ENCODE results near the gene ANKLE1.

- PRO-cap, 2 experiments = no peak in any of the 2 experiments
Observed at GRCh38 chr19:17243417-17243879, 2.3 kb downstream of the NR2F6 start.

- PRO-cap, 2 experiments = no peak in any of the 2 experiments
Observed at GRCh38 chr19:17267630-17267857, 301 bp downstream of the BABAM1 start.

DNA sequence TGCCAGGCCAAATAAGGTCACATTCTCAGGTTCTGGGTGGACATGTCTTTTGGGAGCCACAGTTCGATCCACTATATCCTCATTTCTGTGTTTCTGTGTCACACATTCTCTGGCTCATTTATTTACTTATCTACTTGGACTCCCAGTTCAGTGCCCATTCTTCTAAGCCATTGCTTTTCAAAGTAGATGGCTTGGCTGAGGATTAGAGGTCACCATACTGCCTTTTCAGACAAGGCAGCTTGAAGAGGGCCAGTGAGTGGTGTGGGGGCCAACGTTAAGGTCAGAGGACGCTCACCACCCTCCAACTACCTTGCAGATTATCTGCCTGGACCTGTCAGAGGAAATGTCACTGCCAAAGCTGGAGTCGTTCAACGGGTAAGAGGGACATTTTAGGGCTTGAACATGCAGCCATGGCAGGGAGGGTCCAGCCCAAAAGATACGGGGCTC lies 4.1 kb downstream of the BABAM1 start:
- PRO-cap, 2 experiments = no peak in any of the 2 experiments

DNA sequence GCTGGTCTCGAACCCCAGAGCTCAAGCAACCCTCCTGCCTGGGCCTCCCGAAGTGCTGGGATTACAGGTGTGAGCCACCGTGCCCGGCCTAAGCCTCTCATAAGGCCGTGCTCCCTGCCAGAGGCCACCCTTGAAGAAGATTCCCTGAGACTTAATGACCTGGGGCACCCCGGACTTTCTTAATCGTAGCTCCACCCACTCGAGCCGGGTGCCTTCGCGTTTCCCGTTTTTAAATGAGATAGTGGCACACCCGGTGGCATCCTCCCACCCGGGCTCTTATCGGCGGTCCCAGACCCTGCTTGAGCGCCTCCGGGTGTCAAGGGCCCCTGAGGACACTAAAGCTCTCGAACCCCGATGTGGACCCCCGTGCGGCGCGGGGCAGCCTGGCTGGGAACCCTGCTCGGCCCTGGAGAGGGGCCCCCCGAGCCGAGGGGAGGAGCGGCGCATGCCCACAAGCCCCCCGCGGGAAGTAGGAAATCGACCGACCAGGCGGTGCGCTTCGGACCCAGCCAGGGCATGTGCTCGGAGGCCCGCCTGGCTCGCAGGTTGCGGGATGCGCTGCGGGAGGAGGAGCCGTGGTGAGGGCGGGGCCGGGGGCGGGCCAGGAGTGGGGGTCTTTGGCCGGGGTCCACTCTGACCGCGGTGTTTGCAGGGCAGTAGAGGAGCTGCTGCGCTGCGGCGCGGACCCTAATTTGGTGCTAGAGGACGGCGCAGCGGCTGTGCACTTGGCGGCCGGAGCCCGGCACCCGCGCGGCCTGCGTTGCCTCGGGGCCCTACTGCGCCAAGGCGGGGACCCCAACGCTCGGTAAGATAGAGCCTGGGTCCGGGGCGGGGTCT lies at the start of gene ANKLE1:
Gene ANKLE1 (plus strand): TSS at position 497 of the 837 bp plus-strand sequence.
- PRO-cap, 2 experiments = no peak in any of the 2 experiments

DNA sequence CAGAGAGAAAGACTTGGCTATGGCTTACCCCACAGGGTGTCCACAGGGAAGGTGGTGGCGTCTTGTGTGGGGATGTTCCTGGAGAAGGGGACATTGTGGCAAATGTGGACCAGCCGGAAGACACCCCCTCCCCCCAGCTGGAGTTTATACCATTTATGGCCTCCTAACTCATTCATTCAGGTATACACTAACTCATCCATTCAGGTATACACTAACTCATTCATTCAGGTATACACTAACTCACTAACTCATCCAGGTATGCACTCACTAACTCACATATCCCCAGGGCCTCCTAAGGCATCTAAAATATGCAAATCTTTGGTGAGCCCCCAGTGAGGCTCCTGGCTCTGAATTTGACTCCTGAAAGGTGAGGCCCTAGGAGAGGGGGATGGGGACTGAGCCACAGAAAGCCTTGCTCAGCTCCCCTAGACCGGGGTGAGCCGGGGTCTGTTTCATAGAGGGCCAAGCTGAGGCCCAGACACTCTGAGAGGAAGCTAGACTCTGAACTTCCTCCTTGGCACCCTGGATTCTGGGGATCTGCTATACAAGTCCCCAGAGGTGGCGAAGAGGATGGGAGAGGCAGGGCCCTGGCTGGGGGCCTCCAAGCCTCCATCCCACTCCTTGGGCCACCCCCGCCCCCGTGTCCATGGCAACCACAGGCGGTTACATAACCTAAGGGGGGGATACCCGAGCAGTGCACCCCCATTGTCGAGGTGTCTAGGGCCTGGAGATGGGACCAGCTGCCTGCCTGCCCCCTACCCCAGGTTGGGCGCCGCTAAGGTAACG lies 877 bp downstream of the ABHD8 start:
- PRO-cap, 2 experiments = peak in 1 of 2 experiments; most common plus-strand start position 711 of the sequence (in 1)

GRCh38 chr19:17323090-17323882 lies 11.4 kb downstream of the ANO8 start:
- PRO-cap, 2 experiments = no peak in any of the 2 experiments

DNA sequence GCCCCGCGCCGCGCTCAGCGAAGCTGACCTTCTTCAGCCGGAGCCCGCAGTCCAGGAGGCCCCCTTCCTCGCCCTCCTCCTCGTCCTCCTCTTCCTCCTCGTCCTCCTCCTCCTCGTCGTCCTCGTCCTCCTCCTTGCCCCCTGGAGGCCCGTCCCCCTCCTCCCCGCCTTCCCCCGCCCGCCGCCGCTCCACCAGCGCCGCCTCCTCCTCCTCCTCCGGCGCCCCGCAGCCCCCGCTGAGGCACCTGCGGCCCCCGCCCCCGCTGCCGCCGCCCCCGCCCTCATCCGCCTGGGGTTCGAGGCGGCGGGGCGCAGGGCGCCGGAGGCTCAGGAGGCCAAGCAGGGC lies 6.2 kb downstream of the ANO8 start:
- PRO-cap, 2 experiments = no peak in any of the 2 experiments

GRCh38 chr19:17333485-17334208 lies 1.0 kb downstream of the ANO8 start:
- PRO-cap, 2 experiments = peak in 1 of 2 experiments; most common plus-strand start chr19:17334105 (in 1); most common minus-strand start chr19:17333989 (in 1)

DNA sequence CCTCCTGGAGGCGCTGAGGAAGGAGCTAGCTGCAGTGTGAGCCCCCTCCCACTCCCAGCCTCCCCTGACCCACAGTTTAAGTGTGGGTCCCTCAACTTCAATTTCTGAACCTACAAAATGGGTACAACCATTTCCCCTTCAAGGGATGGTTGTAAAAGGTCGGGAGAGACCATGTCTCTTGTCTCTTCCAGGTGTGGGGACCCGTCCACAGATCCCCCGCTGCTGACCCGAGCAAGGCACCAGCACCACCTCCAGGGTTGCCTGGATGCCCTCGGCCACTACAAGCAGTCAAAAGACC lies 3.9 kb downstream of the GTPBP3 start:
- PRO-cap, 2 experiments = no peak in any of the 2 experiments

GRCh38 chr19:17483926-17484539 lies 13.7 kb downstream of the SLC27A1 start:
- PRO-cap, 2 experiments = no peak in any of the 2 experiments

GRCh38 chr19:17515935-17516462 lies 4.5 kb downstream of the PGLS start:
- PRO-cap, 2 experiments = no peak in any of the 2 experiments

- PRO-cap, 2 experiments = no peak in any of the 2 experiments
Observed at GRCh38 chr19:17517460-17518186, 6.2 kb downstream of the PGLS start.

DNA sequence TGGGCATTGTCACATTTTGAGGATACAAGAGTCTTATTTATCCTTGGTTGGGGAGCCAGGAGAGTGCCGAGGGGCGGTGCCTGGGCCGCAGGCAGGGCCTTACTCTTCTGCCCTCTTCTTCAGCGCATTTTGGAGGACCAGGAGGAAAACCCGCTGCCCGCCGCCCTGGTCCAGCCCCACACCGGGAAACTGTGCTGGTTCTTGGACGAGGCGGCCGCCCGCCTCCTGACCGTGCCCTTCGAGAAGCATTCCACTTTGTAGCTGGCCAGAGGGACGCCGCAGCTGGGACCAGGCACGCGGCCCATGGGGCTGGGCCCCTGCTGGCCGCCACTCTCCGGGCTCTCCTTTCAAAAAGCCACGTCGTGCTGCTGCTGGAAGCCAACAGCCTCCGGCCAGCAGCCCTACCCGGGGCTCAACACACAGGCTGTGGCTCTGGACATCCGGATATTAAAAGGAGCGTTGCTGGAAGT lies 6.2 kb upstream of the NIBAN3 start:
- PRO-cap, 2 experiments = no peak in any of the 2 experiments

DNA sequence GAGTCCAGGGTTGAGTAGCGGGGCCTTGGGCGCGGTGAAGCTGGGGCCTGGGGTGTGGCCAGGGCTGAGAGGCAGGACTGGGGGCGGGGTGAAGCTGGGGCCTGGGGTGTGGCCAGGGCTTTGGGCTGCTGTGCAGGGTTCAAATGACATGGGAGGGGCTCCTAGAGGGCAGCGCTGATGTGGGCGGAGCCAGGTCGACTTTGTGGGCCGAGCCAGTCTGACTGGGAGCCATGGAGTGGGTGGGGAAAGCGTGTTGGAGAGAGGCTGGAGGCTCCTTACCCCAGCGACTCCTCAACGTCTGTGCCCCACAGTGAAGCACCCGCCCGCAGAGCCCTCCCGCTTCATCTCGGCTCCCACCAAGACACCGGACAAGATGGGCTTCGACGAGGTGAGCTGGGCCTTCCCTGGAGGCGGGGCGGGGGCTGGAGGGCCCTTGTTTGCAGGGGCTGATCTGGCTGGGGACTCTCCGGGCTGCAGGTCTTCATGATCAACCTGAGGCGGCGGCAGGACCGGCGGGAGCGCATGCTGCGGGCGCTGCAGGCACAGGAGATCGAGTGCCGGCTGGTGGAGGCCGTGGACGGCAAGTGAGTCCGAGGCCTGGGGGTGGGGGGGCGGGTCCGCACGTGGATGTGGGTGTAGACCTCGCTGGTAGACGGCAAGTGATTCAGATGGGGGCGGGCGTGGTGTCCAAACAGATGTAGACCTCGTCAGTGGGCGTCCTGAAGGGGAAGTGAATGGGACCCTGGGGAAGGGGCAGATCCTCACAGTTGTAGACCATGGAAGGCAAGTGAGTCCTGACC lies 21.6 kb downstream of the COLGALT1 start:
- PRO-cap, 2 experiments = no peak in any of the 2 experiments

GRCh38 chr19:17577837-17578280 lies 22.4 kb downstream of the COLGALT1 start:
- PRO-cap, 2 experiments = no peak in any of the 2 experiments

- PRO-cap, 2 experiments = peak in 1 of 2 experiments; most common plus-strand start chr19:17680309 (in 1); most common minus-strand start chr19:17680244 (in 1)
Observed at GRCh38 chr19:17680108-17680713, 7.9 kb downstream of the UNC13A start.

- PRO-cap, 2 experiments = no peak in any of the 2 experiments
Observed at GRCh38 chr19:17775645-17776136, 19.2 kb upstream of the B3GNT3 start.

DNA sequence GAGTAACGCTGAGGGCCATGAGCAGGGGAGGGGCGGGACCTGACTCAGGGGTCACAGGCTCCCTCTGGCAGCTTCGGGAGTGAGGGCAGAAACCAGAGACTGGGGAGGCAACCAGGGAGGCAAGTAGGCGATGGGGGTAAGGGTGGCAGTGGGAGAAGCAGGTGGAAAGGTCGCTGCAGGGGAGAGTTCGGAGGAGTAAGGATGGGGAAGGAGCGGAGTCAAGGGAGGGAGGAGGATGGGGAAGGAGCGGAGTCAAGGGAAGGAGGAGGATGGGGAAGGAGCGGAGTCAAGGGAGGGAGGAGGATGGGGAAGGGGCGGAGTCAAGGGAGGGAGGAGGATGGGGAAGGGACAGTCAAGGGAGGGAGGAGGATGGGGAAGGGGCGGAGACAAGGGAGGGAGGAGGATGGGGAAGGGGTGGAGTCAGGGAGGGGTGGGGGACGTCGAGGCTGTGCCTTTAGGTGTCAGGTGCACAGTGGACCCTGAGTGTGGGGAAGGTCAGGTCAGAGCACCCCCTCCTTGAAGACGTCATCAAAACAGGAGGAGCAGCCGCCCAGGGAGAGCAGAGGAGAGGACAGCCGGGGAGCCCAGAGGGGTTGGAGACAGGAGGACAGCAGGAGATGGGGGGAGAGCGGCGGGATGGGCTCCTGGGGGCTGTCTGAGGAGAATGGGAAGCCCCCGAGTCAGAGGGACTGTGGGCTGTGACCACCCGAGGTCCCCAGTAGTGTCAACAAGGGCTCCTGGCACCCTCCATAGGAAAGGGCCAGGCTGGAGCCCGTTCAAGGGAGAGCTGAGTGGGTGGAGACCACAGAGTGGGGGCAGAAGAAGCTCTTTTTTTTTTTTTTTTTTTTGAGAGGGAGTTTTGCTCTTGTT lies 15.4 kb upstream of the B3GNT3 start:
- PRO-cap, 2 experiments = no peak in any of the 2 experiments

DNA sequence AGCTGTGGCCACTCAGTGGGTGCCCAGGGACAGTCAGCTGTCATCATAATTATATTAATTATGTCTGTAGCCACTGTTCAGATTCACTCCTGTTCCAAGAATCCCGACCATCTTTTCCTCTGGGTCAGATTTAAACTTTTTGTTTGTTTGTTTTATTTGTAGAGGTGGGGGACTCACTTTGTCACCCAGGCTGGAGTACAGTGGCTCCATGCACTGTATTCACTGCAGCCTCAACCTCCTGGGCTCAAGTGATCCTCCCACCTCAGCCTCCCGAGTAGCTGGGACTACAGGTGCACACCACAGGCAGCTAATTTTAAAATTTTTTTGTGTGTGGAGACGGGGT lies 977 bp downstream of the B3GNT3 start:
- PRO-cap, 2 experiments = no peak in any of the 2 experiments

- PRO-cap, 2 experiments = no peak in any of the 2 experiments
Observed at GRCh38 chr19:17797292-17798093, 2.6 kb downstream of the B3GNT3 start.